Endodermal cell (in vitro differentiated cells): ENCODE results near the gene CALHM2.

- PRO-cap = no peak
These were observed 109.0 kb downstream of the NT5C2 start for GRCh38 chr10:103083743-103084700.

DNA sequence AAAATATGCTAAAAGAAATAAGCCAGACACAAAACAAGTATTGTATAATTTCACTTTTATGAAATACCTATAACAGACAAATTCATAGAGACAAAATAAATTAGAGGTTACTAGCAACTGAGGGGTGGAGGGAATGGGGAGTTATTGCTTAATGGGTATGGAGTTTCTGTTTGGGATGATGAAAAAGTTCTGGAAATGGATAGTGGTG is 72.2 kb downstream of the NT5C2 start:
- PRO-cap = no peak

DNA sequence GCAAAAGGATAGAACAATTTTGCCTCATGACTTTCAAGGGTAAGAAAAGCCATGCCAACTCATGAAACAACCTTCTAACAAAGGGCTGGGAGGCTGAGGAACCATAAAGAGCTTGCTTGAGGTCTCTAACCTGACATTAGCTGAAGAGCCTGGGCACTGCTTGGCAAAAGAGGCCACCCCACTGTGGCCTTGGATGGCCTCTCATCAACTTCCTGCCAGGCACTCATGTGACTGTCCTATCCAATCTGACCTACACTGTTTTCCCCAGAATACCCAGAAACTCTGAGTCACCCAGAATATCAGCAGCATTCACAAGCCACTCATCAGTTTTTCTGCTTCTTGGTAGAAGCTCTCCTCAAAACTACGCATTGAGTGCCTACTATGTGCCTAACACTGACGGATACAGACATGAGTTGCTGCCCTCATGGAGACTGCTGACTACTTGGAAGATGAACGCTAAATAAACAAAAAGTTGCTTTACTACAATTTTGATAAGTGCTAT is 4.1 kb upstream of the NT5C2 start:
- PRO-cap = no peak

DNA sequence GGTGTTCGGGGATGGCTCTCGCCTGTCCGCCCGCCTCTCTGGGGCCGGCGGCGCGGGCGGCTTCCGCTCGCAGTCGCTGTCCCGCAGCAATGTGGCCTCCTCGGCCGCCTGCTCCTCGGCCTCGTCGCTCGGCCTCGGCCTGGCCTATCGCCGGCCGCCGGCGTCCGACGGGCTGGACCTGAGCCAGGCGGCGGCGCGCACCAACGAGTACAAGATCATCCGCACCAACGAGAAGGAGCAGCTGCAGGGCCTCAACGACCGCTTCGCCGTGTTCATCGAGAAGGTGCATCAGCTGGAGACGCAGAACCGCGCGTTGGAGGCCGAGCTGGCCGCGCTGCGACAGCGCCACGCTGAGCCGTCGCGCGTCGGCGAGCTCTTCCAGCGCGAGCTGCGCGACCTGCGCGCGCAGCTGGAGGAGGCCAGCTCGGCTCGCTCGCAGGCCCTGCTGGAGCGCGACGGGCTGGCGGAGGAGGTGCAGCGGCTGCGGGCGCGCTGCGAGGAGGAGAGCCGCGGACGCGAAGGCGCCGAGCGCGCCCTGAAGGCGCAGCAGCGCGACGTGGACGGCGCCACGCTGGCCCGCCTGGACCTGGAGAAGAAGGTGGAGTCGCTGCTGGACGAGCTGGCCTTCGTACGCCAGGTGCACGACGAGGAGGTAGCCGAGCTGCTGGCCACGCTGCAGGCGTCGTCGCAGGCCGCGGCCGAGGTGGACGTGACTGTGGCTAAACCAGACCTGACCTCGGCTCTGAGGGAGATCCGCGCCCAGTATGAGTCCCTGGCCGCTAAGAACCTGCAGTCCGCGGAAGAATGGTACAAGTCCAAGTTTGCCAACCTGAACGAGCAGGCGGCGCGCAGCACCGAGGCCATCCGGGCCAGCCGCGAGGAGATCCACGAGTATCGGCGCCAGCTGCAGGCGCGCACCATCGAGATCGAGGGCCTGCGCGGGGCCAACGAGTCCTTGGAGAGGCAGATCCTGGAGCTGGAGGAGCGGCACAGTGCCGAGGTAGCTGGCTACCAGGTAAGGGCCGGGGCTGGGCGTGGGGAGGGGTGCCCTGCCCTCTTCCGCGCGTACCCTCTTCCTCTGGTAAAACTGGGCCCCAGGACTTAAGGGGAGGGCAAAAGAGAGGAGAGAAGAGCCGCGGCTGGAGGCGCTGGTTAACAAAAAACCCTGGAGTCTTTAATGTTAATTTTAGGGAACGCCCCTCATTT is 727 bp downstream of the INA start:
- PRO-cap = no peak

- PRO-cap = no peak
These were observed 2.1 kb downstream of the ATP5MK start for GRCh38 chr10:103394110-103394596.

DNA sequence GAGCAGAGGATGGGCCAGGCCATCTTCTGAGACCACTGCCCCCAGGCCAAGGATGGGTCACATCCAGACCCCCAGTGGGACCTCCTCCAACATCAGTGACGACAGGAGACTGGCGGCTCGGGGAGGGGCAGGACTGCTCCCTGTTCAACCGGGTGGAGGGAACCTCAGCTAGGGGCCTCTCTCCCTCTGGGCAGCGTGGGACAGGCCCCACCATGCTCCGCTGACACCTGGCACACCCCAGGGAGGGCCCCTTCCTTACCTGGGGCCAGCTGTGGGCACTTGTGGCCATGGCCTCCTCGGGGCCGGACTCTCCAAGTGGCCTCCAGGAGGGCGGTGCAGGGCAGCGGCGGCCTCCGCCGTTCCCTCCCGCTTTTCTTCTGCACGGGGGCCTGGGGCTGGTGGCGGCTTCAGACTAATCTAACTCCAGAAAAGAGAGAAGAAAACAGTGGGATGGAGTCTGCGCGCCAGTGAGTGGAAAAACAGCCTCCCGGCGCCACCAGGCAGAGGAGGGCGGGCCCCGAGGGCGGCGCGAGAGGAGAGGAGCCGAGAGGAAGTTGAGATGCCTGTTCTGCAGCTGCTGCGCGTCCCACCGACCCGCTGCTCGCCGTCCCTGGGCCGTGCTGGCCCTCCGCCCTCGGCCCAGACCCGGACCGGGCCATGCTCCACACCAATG is at the start of gene CALHM2:
TSS of gene CALHM2 (minus strand) at position 474 of the 673 bp plus-strand sequence.
- PRO-cap = no peak

- PRO-cap = no peak
These were observed 33.4 kb downstream of the NEURL1 start for GRCh38 chr10:103526779-103527336.

DNA sequence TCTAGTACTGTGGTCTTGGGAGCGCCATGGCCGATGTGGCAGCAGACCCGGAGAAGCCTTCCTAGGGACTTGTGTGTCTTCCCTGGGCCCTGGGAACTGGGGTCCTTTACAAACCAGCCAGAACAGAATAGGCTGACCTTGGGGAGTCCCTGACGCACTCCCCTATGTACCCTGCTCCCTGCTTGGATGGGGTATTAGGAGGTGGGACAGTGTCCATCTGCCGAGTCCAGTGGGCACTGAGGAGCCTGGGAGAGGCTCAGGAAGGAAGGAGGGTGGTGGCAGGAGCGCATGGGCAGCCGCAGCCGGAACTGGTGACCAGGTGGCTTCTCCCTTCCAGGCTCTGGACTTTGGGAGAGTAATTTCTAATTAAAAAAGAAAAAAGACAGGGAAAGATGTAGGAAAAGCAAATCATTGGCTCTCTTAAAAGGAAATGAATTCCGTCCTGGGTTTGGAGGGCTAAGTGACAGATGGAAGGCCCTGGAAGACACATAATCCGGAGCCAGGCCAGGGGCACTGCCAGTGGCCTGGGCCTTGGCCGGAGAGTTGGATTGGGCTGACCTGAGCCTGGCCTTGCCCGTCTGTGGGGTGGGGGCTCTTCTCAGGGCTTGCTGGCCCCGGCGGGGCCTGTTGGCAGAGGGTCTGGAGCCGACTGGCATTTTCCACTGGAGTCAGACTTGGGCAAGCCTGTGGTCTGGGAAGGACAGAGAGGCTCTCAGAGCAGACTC is 62.9 kb downstream of the NEURL1 start:
- PRO-cap = no peak

DNA sequence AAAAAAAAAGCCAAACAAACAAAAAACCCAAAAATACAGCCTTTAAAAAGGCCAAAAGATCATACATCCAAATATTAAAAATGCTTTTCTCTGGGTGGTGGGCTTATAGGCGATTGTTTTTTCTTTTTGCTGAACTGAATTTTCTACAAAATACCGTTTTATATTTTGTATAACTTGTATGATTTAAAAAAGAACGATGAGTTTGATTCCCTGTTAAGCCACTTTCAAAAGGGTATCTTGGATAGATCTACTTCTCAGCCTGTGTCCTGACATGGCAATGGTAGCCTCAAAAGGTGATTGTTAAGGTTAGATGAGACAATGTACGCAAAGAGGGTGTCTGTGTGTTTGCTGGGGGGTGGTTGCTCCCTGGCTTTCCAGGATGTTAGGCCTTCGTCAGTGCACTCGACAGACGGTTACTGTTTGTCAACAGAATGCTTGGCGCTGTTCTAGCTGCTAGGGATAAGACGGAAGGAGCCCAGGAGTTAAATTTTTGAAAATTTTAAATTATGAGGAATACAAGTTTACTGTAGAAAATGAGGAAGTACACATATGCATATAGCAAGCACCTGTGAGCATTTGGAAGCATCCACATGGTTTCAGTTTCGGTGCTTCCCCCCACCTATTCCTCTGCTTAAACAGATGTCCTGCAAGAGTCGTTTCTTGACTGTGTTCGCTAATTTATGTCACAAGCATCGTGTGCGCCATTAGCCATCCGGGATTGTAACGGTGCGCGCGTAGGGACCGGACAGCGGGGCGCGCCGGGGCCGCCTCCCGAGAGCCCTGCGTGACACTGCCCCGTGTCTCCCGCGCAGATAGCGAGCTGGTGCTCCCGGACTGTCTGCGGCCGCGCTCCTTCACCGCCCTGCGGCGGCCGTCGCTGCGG is 90.5 kb downstream of the NEURL1 start:
- PRO-cap = no peak

DNA sequence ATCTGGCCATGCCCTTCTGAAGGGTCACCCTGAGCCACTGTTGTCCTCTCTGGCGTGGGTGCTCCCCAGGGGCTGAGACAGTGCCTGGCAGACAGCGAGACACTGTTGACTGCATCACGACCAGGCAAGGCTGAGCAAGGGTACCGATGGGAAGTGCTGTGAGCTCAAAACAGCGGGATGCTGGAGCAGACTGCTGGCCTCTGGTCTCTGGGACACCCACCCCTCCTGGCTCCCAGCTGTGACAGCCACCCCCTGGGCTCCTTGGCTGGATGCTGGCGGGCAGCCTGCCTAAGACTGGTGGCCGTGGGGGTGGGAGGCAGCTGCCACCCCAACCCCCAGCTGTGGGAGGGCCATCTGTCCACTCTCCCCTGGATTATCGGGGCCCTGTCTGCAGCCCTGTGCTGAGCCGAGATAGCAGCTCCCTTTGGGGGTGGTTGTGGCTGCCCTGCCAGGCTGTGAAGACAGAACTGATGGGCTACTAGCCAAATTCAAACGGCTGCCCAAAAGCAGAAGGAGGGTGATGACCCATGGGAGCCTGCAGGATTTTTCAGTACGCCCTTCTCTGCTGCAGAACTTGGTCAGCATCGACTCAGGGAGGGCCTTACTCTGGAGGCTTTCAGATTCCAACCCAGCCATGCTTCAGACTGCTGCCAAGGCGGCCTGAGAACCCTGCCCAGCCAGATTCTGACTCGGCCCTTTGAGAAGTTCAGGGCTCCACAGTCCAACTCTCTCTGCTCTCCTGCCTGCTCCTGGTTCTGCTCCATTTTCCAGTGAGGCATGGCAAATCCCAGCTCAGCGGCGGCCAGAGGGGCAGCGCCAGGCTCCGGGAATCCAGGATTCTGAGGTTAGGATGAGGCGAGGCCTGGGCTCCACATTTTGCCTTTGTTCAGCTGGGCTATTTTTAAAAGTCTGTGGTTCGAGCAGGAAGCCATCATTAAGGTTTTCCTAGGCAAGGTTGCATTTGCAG is 125.3 kb downstream of the NEURL1 start:
- PRO-cap = no peak

DNA sequence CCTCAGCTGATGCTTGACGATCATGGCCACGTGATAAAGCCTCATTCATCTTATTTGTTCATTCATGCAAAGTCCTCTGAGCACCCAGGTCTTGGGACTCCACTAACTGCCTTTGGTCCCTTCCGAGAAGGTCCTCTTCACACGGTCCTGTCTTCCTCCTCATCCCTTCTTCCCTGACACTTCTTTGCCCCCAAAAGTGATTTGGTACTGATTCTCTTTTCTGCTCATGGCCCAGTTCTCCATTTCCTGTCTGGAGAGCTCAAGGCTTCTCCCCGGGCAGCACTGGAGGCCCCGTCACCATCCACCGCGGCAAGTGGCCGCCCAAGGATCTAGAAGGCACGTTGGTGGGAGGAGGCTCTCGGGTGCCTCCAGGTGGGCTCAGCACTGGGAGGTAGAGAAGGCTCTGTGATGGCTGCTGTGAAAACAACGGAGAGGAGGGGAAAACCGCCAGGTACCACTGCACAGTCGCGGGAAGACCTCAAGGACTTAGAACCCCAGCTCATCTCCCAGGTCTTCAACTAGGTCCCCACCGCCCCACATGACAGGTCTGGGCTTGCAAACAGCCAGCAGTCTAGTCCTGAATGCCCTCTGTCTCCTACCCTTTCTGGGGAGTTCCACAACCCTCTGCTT is 134.4 kb downstream of the NEURL1 start:
- PRO-cap = no peak

DNA sequence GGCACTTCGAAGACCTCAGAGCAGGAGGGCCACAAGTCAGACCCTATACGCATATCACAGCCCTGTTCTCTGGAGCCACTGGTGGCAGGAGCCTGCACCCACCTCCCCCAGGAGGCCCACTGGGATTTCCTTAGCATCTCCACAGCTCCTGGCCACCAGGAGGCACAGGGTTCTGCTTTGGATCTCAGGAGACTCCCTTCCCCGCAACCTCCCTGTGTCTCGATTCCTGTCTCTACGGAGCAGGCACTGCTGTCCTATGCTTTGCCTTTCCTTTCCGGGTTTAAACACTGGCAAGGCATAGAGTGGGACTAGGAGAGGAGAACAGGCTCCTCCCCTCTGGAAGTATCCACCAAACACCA is 166.2 kb downstream of the NEURL1 start:
- PRO-cap = no peak

- PRO-cap = no peak
These were observed 166.5 kb downstream of the NEURL1 start for GRCh38 chr10:103660095-103660305.

- PRO-cap = no peak
These were observed 172.0 kb downstream of the NEURL1 start for GRCh38 chr10:103665269-103666104.

- PRO-cap = no peak
These were observed 162.9 kb downstream of the SH3PXD2A start for GRCh38 chr10:103692353-103693002.

GRCh38 chr10:103713442-103713948 is 141.9 kb downstream of the SH3PXD2A start:
- PRO-cap = no peak

GRCh38 chr10:103745183-103745641 is 110.2 kb downstream of the SH3PXD2A start:
- PRO-cap = no peak

- PRO-cap = no peak
These were observed 109.6 kb downstream of the SH3PXD2A start for GRCh38 chr10:103745642-103746267.

DNA sequence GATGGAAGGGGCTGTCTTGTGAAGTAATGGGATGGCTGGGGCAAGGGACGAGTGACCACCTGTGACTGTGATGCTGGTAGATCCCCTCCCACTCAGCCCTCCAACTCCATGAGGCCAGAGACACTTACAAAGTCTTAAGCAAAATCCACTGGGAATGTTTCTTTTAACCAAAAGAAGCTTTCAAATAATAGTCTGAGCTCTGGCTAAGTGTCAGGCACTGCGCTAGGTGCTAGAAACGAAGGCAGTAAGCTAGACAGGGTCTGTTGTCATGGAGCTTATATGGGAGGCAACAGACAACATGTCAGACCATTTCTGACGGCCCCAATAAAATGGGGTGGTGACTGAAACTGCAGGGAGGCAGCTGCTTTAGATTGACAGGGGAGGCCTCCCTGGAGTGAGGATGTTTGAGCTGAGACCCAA is 40.8 kb downstream of the SH3PXD2A start:
- PRO-cap = no peak

DNA sequence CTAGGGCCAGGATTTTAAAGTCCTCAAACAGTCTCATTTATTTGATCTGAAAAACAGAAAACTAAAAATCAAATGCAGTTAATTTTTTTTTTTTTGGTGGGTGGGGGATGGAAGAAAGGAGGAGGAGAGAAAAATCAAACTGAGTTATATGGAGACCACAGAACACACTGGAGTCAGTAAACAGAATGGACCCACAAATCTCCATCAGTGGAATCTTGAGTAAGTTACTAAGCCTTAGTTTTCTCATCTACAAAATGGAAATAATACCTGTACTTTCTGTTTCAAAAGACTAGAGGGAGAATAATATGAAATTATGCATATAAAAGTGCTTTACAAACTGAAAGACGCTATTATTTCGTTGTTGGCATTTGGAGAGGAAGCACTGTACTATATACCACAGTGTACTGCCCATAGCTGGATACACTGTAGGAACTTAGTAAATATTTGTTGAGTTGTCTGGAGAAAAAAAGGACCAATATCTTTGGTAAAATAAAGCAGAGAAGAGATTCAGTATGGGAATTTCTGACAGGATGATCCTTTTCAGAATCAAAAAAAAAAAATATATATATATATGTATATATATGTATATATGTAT is 9.1 kb downstream of the STN1 start:
- PRO-cap = no peak